ENCODE data around the gene GRIP2.

DNA sequence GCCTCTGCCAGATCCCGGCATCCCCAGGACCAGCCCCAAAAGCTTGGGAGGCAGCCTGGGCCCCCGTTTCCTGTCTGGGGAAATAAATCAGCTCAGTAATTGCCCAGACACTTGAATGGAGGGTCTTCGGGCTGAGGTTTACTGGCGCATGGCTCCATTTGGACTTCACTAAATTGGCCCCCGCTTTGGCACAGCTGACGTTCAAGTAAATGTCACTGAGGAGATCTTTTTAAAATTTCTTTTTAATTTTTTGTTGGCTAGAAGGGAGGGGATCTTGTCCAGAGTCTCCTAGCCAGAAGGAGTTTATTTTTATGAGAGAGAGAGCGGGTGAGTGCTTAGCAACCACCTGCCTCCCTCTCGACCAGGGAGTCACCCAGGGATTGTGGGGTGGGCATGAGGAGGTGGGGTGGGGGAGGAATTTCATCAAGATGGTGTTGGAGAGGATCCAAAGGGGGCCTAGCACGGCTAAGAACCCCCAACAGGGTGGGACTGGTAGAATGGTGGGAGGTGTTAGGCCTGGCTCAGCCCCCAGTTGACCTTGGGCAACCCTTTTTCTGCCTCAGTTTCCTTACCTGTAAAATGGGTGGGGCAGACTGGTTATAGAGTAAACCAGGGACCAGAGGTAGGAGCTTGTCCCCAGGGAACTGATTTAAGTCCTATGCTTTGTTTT is 1.7 kb downstream of the SLC6A6 start:
- PRO-cap, result no peak
- RRBS, result 39% methylated on average over 1 of the region's 9 CpGs

- PRO-cap, result no peak
- RRBS, result no CpG with 5 or more reads among the region's 3 CpGs
Observed at GRCh38 chr3:14405163-14405643, 2.8 kb downstream of the SLC6A6 start.

- PRO-cap, result no peak
- RRBS, result no CpG with 5 or more reads among the region's 9 CpGs
Observed at GRCh38 chr3:14405865-14406370, 3.5 kb downstream of the SLC6A6 start.

DNA sequence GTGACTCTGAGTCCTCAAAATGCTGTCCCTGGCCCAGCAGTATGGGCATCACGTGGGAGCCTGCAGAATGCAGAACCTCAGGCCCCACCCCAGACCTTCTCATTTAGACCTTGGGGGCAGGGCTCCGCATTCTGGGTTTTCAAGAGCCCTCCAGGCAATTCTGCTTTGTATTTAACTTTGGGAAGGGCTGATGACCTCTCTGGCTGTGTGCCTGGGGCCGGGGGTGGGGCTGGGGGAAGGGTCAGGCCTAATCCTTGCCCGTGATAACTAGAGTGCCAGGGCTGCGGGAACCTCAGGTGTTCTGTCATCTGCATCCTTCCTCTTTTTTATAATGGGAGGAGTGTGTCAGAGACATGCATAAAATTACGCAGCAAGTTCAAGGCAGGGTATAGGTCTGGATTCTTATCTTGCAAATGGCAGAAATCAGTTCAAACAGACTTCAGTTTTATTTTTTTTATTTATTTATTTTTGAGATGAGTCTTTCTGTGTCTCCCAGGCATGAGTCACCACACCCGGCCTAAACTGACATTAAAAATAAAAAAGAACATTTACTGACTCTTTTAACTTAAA is 11.2 kb downstream of the SLC6A6 start:
- PRO-cap, result no peak
- RRBS, result no CpG with 5 or more reads among the region's 7 CpGs

GRCh38 chr3:14421040-14421903 is 18.9 kb downstream of the SLC6A6 start:
- PRO-cap, result no peak
- RRBS, result no CpG with 5 or more reads among the region's 17 CpGs

GRCh38 chr3:14441598-14442049 is 39.2 kb downstream of the SLC6A6 start:
- PRO-cap, result no peak
- RRBS, result no CpG with 5 or more reads among the region's 6 CpGs

DNA sequence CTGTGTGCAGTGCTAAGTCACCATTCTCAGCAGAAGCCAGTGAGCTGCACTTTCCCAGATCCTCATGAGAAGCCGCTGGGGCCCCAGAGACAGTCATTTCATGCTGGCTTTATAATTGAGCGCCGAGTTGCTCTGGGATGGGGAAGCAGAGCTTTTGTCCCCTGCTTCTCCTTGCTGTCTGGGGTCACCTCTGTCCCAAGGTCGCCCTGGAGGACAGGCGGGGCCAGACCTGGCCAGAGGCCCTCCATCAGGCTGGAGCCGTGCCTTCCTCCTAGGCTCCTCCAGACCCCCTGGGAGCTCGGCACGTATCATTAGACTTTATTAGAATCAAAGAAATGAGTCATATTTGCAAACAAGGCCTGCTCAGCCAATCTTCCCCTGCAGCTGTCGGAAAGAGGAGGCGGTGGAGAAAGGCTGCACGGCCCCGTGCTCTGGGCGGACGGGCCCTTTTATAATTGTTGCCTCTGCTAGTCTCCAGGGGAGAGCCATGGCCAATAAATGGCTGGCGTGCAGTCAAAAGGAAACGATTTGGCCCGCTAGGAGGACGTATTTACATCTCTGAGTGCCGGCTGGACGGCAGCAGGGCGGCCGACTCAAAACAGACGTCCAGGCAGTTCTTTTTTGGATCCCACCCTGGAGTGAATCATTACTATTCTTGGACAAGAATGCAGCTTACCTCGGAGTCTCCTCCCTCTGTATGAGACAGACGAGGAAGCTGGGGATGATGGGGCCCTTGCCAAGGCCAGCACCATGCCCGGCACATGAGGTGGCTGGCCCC is 50.4 kb downstream of the SLC6A6 start:
- PRO-cap, result no peak
- RRBS, result no CpG with 5 or more reads among the region's 26 CpGs

DNA sequence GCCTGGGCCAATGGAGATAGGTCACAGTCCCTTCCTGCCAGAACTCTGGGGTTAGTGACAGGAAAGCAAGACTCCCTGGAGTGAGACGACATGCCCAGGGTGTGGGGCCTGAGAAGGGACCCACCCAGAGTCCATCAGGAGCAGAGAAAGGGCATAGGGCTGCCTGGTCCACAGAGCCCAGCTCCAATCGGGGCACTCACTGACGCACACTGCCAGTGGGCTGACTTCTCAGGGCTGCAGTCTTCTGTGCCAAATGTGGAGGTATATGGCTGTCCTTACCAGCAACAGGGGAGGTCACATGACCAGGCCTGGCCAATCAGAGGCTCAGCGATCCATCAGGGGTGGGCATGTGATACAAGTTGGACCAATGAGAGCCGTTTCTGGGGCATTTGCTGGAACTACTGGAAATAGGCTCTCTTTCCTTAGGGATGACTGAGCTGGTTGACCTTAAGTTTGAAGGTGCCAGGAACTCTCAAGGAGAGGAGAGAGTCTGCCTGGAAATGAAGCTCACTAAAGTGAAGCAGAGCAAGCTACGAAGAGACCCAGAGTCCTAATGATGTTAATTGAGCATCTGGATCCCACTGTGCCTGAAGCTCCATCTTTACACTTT is 2.1 kb downstream of the GRIP2 start:
- PRO-cap, result no peak
- RRBS, result no CpG with 5 or more reads among the region's 6 CpGs

DNA sequence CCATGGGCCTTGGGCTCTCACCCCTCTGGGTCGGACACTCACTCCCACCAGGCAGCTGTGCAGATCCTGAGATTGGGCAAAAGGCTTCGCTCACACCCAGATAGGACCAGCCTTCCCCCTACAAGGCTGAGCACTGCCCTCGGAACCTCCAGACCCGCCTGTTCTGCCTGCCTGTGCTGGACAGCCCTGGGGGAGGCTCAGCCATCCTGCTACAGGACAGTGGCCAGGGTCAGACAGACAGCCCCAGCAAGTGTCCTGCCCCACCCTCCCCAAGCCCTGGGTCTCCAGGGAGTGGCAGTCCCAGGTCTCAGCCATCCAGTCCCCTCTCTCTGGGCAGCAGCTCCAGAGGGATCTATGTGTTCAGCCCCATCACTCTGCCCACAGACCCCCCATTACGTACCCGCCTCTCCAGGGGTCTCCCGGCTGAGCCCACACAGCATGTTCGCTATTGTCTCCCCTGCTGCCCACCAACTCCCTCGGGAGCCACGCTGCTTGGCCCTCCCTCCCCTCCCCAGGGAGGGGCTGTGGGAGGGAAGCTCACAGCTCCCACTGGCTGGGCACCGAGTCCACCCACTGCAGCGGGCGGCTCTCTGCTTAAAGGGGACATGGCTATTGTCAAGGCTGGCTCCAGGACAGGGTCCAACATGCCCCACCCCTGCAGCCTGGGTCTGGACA is at the start of gene GRIP2:
GRIP2 (minus strand) TSS at position 474 of the 675 bp plus-strand sequence.
- PRO-cap, result no peak
- RRBS, result no CpG with 5 or more reads among the region's 13 CpGs

DNA sequence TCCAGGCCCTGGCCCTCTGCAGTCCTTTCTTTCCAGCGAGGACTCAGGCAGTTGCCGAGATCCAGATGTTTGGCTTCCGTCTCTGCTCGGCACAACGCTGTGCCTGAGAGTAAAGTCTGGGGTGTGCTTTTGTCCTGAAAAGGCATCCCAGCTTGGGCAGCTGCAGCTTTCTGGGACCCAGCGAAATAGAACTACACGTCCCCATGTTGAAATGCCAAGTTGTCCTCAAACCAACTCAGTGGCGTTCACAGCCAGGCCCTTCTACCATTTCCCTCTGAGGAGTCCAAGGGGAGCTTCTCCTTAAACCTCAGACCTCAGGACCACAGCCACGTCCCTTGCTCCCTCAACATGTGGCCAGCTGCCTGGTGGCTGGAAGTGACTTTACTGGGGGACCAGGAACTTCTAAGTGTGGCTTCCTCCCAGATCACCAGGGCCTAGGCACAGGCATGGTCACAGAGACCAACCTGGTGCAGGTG is 23.2 kb downstream of the FGD5 start:
- PRO-cap, result no peak
- RRBS, result no CpG with 5 or more reads among the region's 9 CpGs

DNA sequence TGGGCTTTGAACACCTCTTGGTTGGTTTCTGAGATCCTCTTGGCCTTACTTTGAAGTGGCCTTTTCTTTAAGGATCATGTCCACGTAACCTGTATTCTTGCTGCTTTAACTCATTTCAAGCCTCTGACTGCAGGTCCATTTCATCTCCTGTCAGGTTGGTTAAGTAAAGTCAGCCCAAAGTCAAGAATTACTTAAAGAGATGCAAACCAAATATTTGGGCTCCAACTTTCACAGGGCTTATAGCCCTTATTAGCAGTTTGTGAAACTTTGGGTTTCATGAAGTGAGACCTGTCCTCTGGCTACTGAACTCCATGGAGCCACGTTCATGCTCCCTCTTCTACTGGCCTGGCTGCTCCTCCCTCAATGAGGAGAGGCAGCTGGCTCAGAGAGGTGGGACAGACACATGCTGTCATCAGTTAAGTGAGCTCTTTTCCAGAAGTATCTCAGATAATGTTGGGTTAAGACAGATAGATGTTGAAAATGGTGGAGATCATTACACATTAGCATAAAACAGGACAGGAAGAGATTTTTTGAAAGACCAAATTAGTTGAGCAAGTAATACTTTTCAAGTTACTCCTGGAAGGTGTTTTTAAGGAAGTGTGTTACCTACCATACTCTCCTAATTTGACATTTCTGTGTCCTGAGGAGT is 19.5 kb downstream of the MRPS25 start:
- PRO-cap, result no peak
- RRBS, result no CpG with 5 or more reads among the region's 2 CpGs

DNA sequence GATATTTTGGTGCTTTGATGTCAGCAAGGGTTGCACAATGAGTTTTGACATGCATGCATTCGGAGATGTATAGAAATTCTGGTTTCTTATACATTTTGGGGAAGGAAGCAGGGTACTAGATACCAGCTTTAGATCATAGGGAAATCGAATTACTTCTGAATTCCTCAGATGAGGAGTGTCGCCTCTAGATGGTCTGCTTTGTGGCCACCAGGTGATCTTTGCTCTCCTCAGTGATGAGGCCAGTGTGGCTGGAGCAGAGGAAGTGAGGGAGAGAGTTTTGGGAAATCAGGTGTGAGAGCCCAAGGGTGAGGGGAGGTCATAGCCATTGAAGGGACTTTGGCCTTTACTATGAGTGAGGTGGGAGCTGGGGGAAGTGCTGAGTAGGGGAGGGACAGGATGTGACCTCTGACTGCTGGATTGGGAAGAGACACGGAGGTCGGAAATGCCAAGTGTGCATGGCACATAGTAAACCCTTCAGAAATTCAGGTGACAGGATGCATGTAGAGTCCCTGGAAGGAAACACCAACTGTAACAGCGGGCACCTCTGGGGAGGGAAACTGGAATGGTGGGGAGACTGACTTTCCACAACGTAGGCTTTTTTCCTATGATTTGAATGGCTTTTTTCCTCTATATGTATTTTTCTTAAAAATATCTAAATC is 8.5 kb upstream of the RBSN start:
- PRO-cap, result no peak
- RRBS, result no CpG with 5 or more reads among the region's 7 CpGs

DNA sequence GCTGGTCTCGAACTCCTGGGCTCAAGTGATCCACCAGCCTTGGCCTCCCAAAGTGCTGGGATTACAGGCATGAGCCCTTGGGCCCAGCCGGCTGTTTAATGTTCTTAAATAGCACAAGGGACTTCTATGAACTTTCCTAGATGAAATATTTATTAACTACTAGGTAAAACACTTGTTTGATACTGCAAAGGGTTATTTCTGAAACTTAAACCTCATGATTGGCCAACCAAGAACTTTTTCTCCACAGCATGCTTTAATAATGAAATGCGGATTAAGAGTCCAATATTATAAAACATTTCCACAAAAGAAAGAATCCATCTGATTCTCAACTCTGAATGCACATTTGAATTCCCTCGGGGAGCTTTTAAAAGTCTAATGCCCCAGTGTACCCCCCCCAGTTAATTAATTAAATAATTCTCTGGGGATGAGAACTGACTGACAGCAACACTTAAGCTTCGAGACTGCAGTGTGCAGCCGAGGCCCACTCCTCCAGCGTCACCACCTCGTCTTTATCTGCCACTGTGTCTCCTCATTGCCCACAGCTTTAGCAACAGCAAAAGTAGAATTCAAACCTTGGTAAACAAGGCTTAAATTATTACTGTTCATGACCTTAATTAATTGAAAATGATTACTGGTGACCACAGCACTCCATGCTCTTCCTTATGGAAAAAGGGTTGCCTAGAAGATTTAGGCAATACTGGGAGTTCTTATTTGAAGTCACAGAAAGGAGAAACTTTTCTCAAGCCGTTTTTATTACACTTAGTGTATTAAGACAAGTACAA is 48.3 kb downstream of the CAPN7 start:
- PRO-cap, result no peak
- RRBS, result no CpG with 5 or more reads among the region's 9 CpGs

GRCh38 chr3:15267968-15268433 is 62.0 kb downstream of the CAPN7 start:
- PRO-cap, result no peak
- RRBS, result no CpG with 5 or more reads among the region's 14 CpGs

DNA sequence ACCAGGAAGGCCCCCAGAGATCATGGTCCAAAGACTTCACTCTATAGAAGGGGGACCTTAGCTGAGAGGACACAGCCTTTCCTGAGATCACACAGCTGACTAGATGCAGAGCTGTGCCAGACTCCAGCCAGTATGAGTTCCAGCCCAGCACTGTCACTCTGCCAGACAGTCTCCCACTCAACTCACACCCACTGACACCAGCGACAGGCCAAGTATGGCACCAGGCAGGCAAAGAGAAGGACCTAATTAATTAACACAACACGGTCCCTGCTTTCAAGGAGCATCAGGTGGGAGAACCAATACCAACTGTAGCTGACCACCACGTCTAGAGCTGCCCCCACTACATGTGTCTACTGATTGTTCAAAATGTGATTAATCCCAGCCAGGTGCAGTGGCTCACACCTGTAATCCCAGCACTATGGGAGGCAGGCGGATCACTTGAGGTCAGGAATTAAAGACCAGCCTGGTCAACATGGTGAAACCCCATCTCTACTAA is 62.1 kb downstream of the SH3BP5 start:
- PRO-cap, result no peak
- RRBS, result no CpG with 5 or more reads among the region's 4 CpGs

GRCh38 chr3:15297601-15298132 is 34.7 kb downstream of the SH3BP5 start:
- PRO-cap, result no peak
- RRBS, result no CpG with 5 or more reads among the region's 2 CpGs

GRCh38 chr3:15346942-15347612 is 14.7 kb upstream of the SH3BP5 start:
- PRO-cap, result no peak
- RRBS, result no CpG with 5 or more reads among the region's 8 CpGs

GRCh38 chr3:15395723-15396751 is 31.3 kb downstream of the METTL6 start:
- PRO-cap, result no peak
- RRBS, result no CpG with 5 or more reads among the region's 13 CpGs

DNA sequence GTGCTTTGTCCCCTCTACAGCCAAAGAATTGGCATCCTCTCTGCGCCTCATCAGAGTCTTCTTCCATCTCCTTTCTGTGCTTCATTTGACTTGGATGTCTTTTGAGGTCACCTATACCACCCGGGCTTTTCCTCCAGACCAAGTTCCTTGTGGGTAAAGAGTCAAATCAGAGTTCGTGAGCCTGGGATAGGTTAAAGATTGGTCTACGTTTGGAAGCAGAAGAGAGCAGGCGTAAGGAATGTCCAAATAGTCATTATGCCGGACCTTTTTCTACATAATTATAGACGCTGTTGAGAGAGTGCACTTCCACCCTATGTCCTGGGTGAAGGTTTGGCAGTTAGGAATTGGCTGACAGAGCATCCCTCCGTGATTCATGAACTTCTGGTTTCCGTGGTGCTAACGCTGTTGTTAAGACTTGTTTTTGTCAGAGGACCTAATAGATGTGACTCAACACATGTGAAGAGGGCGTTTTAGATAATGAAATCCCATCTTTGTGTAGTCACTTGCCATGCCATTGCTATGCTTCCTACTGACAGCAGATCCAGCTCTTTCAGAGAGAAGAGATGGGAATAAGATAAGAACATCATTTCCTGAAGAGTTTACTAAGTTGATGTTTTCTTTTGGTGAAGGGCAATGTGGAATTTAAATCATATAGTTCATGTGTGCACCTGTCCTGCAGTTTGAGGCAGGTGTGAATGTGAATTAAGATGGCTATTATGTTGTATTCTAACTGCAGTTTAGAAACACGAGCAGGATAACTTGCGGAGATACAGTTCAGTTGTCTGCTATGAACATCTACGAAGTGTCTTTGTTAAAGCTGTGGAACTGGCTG is 1.2 kb downstream of the EAF1 start:
- PRO-cap, result no peak
- RRBS, result no CpG with 5 or more reads among the region's 14 CpGs

DNA sequence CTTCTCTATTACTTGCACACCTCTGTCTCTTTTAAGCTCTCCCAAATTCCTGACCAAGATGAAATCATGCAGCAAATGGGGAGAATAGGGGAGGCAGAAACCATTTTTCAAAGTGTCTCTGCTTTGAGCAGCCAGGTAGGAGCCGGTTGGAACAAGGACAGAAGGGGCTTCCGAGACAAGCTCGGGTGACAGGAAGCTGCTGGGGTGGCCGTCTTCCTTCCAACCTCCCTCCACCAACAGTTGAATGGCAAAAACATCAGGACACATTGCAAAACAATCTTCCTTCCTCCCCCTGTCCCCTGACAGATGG is 370 bp downstream of the COLQ start:
- PRO-cap, result no peak
- RRBS, result no CpG with 5 or more reads among the region's 4 CpGs

Measured in Caco-2 (cell line).